ENCODE results near the genes CREBZF and HIKESHI.

GRCh38 chr11:85647192-85647526 lies 608 bp upstream of the TMEM126A start:
- PRO-cap, result no peak

GRCh38 chr11:85664545-85665422 lies at the start of gene CREBZF:
CREBZF (minus strand) TSS chr11:85665129.
- PRO-cap, result bidirectional peak, plus-strand start at chr11:85664705, minus-strand start at chr11:85664687; bidirectional peak, plus-strand start at chr11:85665233, minus-strand start at chr11:85665102

- PRO-cap, result no peak
Observed at GRCh38 chr11:85795802-85796238, 15.1 kb downstream of the SYTL2 start.

DNA sequence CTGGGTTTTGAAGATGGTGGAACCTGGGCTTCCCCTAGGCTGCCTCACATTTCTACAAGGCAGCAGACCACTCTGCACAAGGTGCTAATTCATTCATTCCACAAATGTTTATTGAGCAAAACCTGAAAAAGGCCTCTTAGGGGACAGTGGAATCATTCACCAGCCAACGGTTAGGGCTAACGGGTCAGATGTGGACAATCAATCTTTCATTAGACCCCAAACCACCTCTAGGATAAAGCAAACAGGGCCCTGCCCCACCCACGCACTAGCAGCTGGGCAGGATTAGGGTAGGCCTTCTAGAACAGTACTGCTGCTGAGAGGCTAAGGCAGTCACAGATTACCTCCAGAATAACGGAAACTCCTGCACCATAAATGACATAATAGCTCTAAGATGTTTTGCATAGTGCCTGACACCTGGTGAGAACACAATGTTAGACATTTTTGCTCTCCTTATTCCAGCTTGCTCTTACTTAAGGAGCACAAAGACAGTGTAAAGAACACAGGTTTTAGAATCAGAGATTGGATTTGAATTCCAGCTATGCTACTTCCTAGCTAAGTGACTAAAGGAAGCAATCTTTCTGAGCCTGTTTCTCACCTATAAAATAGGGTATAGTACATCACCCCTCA lies 1.8 kb downstream of the SYTL2 start:
- PRO-cap, result bidirectional peak, plus-strand start at position 401 of the sequence, minus-strand start at position 309 of the sequence

DNA sequence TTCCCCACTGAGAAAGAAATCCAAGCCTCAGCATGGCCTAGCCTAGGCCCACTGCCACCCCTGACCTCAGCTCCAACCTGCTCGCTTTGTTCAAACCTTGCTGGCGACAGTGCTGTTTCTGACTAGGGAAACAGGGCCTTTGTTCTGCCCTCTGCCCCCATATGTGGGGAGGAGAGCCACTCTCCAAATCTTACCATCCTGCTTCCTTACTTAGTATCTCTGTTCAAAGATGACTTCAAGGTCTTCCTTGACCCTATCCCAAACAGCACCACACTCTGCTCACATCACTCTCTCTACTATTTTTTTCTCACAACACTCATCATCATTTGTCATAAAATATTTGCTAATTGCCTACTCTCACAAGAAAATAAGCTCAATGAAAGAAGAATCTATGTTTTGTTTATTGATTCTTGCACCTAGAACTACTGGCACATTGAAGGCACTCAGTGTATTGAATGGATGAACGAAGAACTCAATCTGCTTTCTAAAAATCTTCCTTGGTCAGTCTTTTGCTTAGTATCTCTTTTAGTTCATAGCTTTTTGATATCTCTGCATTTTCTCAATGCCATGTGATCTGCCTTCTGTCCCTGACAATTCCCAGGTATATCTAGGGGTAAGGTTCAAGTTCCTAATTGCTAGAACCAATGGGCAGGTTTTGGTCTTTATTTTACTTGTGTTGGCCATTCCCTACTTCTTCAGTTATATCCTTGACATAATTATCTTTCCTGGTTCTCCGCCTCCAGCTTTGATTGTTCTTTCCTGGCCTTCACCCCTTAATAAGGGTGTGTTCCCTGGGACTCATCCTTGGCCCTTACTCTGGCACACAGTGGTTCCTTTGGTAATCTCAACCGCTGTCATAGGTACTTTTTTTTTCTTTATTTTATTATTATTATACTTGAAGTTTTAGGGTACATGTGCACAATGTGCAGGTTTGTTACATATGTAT lies 96.2 kb downstream of the CCDC83 start:
- PRO-cap, result no peak

- PRO-cap, result no peak
Observed at GRCh38 chr11:85955573-85956300, 100.6 kb downstream of the CCDC83 start.

DNA sequence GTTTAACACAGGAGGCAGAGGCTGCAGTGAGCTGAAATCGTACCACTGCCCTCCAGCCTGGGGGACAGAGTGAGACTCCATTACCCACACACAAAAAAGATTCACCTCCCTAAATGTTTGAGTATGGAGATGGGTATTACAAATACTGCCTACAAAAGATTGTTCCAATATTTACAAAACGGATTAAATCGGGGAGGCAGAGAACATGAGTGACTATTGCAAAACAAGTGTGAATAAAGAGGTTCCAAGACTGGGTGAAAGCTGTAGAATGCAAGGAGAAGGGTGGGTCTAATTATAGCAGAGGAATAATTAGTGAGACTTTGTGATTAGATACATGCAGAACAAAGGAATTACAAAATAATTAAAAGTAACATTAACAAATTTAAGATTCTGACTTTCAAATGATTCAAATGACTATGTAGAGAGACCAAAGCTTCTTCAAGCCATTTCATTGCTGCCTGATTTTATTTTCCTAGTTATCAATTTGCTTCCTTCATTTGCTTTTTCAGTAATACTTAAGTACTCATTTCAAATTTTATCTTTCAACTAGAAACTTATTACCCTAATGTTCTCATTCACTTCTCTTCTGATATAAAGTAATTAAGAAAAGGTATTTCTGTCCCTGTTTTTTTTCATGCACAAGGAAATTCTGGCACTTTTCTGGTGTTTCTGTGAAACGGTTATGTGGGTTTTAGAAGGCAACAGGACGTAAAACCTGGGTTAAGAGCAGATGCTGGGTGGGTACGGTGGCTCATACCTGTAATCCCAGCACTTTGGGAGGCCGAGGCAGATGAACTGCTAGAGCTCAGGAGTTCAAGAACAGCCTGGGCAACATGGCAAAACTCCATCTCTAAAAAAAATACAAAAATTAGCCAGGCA lies 97.9 kb downstream of the PICALM start:
- PRO-cap, result no peak

DNA sequence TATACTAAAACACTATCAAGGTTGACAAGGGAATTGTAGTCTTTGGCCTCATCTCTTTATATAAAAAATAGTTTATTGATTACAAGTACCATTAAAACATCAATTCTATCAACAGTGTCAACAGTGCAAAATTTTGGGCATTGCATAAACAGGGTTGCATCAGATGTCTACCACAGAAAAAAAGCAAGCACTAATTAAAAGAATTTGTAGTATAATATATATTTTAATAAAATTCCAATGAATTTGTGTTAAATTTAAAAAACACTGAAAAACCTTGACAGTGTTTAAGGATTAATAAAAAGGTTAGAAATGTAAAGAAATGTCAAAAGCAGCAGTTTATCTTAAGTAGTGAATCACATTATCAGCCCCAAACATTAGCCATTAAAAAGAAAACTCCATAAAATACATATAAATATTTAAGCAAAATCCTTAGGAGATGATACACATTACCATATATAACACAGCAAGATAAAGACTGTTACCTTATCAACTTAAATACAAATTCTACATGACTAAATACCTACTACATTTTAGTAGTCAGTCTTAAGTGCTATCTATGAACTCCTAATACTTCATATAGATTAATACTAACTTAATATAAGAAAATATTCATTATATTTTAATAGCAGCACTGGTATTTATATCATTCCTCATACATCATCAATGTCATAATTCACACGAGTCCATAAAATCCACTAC lies 90.5 kb downstream of the PICALM start:
- PRO-cap, result no peak

DNA sequence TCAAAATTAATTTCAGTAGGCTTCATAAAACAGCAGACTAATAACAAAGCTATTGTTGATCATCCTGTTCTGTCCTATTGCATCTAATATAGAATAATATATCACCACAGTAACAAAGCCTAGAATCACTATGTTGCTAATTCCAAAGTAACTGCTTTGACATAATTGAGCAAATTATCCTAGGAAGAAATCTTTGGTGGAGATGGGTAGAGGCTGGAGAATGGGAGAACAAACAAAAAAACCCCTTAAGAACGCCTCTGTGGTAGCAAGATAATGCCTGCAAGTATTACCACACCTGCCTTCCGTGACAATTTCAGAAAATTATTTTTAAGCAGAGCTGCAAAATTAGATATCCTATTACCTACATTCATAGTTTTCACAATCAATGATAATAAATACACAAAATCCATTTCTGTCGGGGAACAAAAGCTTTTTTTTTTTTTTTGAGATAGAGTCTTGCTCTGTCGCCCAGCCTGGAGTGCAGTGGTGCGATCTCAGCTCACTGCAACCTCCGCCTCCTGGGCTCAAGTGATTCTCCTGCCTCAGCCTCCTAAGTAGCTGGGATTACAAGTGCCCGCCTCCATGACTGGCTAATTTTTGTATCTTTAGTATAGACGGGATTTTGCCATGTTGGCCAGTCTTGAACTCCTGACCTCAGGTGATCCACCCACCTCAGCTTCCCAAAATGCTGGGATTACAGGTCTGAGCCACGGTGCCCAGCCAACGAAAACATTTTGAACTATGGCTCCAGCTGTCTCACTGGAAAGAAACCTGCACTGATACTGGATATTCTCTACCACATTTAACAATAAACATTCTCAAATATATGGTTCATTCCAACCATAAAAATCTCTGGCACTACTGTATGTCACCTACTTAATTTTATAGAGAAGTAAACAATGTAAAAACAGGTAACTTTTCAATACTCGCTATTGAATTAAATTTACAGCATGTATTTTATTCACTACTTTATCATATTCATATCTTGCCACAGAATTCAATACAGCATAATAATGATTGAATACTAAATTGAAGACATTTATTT lies 58.7 kb downstream of the PICALM start:
- PRO-cap, result no peak

DNA sequence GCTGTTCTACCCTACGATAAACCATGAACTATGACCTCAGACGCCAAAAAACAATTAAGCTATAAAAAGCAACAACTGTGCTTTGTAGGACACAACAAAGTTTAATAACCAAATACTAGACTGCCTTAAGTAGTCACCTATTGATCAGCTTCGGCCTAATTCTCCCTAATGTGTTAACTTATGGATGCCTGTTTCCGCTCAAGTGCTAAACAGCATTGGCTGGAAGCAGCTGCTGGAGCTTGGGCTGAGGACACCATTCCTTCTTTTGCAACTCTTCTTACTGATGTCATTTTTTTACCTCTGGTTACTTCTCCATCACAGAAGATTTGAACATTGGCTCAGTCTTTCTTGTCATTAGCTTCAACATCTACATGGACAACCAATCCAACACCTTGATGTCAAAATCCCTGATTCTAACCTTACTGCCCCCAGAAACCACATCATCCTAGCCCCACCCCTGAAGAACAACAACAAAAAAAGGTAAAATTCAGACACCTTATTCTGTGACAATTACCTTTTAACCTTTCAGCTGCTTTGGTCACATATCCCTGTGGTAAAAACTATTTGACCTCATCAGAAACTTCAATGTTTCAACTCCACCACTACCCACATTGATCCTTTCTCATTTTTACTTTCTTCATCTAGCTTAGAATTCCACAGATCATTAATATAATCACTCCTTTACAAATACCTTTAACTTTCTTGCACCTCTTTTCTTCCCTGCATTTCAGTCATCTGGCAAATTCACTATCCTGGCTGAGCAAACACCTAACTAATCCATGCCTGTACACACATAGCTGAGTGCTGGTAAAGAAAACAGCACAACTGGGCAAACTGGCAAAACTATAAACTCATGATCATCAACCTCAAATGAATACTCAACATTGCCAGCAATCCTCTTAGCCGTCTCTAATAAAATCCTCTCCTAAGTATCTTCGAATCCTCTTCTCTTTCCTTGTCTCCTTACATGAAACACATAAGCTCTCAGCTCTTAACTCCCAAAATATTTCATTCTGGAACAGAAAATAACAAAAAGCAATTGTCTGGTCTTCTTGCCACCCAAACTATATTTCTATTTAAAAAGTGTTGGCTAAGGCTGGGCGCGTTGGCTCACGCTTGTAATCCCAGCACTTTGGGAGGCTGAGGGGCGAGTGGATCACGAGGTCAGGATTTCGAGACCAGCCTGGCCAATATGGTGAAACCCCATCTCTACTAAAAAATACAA lies 52.6 kb downstream of the PICALM start:
- PRO-cap, result no peak

GRCh38 chr11:86109060-86109871 lies 40.4 kb upstream of the PICALM start:
- PRO-cap, result no peak

DNA sequence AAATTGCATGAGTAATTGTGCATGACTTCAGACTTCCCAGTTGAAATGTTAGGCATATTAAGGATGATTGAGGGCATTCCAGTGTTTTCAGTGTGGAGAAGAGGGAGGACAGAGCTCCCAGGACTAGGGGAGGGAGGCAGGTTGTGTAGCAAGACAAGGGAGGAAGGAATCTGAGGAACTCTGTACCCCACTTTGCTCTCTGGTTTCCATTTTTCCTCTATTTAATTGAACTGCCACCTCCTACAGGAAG lies 83.4 kb upstream of the PICALM start:
- PRO-cap, result unidirectional peak, plus-strand start at position 84 of the sequence

- PRO-cap, result no peak
Observed at GRCh38 chr11:86181321-86181801, 63.2 kb upstream of the EED start.

DNA sequence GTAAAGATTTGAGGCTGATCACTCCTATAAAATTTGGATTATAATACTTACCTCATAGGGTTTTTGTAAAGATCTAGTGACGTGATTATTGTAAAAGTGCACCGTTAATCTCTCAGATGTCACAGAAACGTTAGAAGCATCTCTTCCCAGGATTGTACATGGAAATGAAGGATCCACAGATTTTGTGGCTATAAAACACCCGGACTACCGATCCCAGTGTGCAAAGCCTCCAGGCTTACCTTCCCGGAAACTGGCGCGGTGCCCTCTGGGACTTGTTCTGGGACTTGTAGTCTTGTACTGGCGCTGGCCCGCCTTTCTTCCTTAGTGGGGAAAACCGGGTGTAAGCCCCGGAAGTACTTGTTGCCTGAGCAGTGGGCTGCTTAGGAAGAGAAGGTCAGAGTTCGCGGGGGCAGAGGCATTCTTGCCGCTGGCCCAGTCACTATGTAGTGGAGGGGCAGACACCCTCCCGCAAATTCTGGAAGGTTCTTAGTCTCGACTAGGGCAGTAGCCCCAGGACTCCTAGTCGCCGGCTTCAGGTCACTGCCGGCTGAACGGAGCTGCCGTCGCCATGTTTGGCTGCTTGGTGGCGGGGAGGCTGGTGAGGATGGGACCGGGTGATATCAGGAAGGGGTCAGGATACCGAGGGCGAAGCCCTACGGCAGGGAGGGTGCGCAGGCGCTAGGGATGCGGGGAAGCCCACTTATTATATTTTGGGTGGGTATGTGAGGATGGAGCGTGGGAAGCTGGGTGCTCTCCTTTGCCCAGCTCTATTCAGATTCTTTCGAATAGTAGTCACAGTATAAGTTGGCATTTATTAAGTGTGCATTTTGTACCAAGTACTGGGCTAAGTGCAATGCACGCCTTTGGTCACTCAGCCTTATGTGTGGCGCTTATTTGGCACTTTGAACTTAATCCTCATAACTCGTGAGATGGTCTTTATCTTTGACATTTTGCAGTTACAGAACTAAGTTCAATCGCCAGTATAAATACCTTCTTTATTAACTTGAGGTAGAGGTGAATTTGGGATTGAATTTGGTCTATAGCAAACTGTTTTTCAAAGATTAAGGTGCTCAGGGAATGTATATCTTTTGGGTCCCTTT lies at the start of gene HIKESHI:
HIKESHI (plus strand) TSS at position 360 of the 1,100 bp plus-strand sequence.
- PRO-cap, result bidirectional peak, plus-strand start at position 535 of the sequence, minus-strand start at position 323 of the sequence

DNA sequence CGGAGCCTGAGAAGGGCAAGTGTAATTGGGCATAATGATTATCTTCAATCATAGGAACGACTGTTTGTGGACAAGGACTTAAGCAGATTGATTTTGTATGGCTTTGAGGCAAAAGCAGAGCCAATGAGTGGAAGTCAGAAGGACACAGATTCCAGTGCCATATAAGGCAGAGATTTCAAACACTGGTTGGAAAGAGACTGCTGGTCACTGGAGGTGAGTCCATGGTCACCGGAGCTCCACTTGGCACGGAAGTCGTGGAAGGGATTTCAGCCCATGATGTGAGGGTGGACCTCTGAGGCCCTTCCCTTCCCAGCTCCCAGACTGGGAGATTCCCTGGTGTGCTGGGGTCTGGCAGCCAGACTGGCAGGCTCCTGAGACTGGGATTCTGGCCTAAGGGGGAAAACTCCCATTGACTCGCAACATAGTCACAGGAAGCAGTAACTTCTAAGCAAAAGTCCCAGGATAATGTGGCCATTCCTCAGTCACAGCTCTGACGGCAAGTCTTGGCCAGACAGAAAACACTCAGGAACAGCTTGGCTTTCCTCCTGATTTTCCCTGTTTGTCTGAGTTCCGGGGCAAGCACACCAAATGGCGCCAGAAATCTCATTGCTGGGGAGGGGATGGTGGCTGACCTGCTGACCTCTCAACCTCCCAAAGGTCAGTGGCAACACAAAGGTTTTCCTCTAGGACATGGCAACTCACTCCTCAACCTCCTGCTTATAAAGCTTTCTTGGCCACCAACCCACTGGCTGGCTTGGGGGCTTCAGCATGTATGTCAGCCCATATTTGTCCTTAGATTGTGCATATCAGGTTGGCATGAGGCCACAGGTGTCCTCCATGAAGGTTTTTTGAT lies 99.4 kb downstream of the CCDC81 start:
- PRO-cap, result no peak

GRCh38 chr11:86523884-86524377 lies 149.2 kb downstream of the CCDC81 start:
- PRO-cap, result no peak

DNA sequence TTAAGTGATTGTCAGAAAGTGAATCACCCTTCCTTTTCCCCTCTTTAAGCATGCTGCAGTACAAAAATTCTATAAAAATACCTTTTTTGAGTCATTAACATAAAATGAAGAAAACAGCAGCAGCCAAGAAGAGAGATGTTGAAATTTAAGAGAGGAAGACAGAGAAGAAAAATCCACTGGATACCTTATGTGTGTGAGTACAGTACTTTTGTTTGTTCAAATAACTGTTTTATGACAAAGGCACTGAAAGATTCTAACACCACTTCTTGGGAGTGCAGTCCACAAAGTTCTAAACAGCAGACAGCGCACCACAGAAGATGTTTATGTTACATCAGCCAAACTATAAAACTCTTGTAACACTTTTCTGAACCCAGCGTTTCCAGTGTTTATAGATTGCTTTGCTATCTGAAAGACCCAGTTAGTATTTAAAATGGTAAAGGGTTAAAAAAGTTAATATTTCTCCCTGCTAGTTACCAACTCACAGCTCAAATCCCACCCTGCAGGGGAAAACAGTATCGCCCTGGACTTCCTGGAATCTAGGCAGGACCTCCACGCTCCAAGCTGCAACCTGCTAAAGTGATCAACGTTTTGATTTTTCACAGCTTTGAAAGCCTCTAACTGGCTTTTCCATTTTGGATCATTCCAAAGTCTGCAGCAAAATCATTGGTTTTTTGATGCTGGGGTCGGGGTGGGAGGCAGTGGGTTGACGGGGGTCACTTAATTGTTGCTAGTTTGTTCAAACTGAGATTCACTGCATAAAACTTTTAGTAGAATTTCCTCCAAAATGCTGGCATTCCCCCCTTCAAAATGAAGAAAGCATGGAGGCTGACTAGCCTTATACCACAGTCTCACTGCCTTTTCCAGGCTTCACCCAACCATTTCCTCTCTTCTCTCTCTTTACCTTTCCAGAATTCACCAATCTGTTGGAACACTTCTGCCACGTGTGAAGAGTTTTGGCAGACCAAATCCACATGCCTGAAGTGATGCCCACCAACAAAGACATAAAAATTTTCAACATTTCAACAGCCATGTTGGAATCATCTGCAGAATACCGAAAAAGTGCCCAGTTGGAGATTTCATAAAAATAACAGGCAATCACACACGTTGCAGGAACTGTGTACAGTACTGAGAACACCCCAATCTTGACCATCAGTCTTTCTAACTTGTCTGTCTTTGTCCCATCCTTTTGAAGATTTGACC lies 4.5 kb downstream of the FZD4 start:
- PRO-cap, result no peak

GRCh38 chr11:86956396-86956741 lies 1.2 kb upstream of the FZD4 start:
- PRO-cap, result no peak

- PRO-cap, result no peak
Observed at GRCh38 chr11:87038532-87039026, 845 bp downstream of the TMEM135 start.

DNA sequence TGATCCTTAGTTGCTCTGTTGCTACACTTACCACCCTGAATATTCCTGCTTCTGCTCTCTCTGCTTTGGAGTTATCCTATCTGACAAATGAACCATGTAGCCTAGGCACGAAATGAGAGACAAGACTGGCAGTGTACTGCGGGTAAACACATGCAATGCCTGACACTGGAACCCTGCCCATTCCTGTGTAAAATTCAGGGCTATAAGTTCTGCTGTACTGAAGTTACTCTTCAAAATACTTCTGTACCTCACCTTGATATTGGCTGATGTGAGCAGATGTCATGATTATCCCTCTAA lies 289.9 kb downstream of the RAB38 start:
- PRO-cap, result no peak